ENCODE measurements around the genes OR6B2 and DUSP28.

- PRO-cap = no peak
Measured at GRCh38 chr2:239296095-239297060, 104.4 kb downstream of the HDAC4 start.

GRCh38 chr2:239302986-239303590 lies 97.7 kb downstream of the HDAC4 start:
- PRO-cap = no peak

DNA sequence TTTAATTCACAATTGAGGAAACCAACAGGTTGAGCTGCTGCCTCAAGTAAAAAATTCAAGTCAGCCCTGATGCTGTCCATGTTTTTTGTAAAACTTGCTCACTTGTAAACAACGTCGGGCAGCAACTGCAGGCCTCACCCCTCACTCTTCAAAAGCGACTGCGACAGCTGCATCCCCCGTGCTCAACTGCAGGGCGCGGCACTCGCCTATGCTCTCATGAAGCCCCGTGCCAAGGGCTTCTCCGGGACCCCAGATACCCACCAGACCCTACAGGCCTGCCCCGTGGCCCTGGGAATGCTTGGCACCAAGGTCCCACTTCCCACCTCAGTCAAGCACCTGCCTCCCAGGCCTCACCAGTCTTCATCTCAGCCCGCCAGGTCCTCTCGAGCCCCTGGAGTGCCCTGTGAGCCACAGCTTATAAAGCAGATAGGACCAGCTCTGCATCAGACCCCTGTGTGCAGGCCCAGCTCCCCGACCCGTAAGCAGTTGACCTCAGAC lies 97.2 kb downstream of the HDAC4 start:
- PRO-cap = no peak

DNA sequence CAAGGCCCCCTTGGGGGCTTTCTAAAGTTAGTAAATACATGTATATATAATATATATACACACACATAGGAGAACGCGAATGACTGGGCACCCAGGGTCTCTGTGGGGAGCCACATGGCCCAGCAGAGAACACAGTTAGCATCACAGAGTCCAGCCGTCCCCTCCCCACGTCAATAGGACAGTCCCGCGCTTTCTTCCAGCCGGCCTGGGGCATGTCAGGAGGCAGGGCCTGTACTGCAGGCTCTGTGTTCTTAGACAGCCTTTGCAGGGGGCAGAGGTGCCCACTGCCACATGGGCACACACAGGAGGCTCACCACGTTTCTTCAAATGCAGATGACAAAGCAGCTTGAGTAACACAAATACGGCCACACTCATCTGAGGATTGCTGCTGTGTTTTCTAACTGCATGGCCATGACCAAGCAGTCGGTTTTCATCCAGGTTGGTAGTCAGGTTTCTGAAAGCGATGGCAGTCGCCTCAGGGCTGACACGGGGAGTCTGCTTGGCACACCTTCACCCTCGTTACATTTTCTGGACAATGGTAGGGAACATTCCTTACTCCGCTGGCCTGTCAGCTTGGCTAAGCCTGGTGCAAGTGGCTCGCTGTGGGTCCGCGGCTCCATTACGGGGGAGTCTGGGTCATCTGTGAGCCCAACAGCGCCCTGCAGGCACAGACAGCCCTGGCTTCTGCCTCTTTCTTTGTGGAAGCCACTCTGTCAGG lies 95.8 kb downstream of the HDAC4 start:
- PRO-cap = no peak

- PRO-cap = no peak
Measured at GRCh38 chr2:239316949-239317829, 83.6 kb downstream of the HDAC4 start.

DNA sequence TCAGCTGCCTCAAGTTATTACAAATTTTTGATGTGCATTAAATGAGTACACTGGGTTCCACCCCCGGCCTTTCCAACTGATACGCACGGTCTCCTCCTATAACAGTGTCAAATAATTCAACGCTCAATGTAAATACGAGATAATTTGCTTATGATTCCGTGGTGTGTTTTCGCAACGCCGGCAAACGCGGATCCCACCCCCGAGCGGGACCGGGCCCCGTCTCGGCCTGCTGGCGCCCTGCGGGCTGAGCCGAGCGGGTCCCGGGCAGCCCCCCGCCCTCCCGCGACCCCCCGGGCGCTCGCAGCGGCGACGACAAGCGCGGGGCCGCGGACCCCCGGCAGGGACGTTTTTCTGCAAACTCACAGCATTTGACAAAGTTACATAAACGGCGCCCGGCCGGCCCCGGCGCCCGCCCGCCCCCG lies 882 bp downstream of the HDAC4 start:
- PRO-cap = bidirectional peak, plus-strand start at position 183 of the sequence, minus-strand start at position 106 of the sequence

DNA sequence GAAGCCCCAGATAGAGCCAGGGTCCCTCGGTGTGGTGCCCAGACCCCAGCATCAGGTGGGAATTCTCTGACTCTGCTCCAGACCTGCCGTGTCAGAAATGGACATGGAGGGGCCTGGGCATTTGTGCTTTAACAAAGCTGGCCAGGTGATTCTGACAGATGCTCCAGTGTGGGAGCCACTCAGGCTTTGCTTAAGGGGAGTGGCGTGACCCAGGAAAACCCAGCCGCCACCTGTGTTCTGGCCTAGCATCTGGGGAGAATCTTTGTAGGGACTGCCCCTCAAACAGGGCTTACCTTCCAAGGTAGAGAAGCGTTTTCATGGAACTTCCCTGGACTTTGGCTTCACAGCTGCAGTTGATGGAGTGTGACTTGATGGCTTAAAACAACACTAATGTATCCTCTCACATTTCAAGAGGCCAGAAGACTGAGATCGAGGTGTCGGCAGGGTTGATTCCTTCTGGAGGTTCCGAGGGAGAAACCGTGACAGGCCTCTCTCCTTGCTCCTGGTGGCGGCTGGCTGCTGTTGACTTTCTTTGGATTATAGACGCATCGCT lies 57.0 kb upstream of the HDAC4 start:
- PRO-cap = no peak

DNA sequence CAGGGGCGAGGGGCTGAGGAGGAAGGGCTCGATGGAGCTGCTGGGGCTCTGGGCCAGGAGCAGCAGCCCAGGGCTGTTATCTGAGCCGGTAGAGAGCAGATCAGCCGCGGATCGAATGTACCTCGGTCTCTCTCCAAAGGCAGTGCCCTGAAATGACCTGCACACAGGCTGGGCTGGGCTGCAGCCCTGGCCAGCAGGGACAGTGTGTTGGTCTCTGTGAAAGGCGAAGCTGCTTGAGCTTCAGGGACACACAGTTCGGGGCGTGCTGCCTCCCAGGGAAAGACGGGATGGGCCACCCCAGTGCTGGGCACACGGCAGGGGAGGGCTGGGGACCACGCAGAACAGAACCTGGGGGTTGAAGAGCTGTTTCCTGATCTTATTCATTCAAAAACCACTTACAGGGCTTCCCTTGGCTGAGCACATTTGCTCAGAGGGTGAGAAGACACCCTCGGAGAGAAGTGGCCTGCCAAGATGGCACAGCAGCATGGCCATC lies 290.5 kb upstream of the HDAC4 start:
- PRO-cap = no peak

- PRO-cap = no peak
Measured at GRCh38 chr2:240030319-240030865, at the start of gene OR6B2. Gene OR6B2, minus strand, starts transcription at chr2:240030429.

- PRO-cap = no peak
Measured at GRCh38 chr2:240453930-240454953, 18.8 kb downstream of the GPC1 start.

DNA sequence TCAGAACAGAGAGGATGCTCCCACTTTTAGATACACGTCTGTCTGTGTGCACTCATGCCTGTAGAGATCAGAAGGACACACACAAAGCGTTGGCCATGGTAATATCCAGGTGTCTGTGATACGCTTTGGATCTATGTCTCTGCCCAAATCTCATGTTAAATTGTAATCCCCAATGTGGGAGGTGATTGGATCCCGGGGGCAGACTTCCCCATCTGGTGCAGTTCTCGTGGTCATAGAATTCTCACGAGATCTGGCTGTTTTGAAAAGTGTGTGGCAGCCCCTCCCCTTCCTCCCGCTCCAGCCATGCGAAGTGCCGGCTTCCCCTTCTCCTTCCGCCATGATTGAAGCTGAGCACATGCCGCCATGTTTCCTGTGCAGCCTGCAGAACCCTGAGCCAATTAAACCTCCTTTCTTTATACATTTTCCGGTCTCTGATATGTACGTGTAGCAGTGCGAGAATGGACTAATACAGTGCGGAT lies 42.4 kb downstream of the GPC1 start:
- PRO-cap = bidirectional peak, plus-strand start at position 328 of the sequence, minus-strand start at position 162 of the sequence

- PRO-cap = no peak
Measured at GRCh38 chr2:240497433-240498307, 60.1 kb downstream of the ANKMY1 start.

- PRO-cap = bidirectional peak, plus-strand start at chr2:240560187, minus-strand start at chr2:240559878; bidirectional peak, plus-strand start at chr2:240560357, minus-strand start at chr2:240560242; bidirectional peak, plus-strand start at chr2:240561287, minus-strand start at chr2:240561040
Measured at GRCh38 chr2:240560061-240561140, at the start of gene DUSP28. Gene DUSP28, plus strand, starts transcription at chr2:240560357.

DNA sequence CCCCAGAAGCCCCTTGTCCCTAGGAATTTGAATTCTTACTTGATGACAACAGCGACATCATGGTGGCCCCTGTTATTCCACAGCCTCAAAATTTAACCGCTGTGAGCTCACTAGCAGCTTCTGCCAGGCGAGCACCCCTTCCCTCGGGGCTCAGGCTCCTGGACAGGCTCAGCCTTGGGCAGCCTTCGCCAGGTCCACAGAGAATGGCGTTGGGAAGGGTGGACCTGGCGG lies 914 bp upstream of the RNPEPL1 start:
- PRO-cap = no peak

DNA sequence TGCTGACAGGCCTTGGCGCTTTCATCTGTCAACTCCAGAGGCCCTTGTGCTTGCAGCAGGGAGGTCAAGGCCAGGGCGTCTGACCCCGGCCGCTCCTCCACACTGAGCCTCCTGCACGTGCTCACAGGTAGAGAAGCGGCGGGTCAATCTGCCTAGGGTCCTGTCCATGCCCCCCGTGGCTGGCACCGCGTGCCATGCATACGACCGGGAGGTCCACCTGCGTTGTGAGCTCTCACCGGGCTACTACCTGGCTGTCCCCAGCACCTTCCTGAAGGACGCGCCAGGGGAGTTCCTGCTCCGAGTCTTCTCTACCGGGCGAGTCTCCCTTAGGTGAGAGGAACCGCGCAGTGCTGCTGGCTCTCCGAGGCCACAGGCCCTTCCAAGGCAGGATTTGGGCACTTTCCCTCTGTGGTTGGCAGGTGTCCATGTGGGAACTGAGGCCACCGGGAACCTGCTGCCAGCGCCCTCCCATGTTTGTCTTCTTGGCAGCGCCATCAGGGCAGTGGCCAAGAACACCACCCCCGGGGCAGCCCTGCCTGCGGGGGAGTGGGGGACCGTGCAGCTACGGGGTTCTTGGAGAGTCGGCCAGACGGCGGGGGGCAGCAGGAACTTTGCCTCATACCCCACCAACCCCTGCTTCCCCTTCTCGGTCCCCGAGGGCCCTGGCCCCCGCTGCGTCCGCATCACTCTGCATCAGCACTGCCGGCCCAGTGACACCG lies 9.8 kb downstream of the CAPN10 start:
- PRO-cap = no peak

DNA sequence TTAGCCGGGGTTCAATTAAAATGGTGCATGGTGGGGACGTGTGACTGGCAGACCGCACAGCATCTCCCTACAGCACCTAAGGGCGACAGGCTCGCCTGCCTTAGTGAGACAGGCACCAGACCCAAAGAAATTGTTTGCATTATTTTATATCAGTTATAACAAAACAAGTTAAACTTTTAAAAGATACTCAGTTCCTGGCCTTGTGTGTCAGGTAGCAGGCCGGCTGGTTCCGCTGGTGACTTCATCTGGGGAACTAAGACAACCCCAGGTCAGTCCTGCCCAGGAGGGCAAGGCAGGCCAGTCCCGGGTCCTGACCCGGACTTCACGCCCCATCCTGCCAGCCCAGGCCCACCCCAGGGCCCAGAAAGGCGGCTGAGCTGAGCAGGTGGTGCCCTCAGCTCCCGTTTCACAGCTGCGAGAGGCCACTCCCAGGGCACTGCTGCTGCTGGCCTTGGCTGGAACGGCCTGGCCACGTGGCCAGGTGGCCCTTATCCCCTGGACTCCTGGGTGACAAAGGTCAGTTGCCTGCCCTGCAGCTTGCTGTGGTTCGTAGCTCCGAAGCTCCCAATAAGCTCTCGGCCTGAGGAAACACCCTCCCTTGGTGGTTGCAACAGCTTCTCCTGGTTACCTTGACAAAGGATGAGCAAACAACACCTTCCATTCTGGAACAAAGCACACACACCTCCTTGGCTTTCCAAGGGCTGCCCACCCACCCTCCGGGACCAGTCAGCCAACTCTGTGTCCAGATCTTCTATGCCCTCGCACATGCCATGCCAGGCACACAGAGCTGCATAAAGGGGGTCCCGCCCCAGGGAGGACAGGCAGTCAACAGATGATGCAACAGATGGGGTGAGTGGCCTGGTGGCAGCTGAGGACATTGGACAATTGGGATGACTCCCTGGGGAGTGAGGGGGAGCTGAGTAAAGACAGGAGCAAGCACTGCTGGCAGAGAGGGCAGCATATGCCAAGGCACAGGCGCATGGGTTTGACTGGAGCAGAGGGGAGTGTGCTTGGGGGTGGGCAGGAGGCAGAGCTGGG lies 11.3 kb upstream of the AGXT start:
- PRO-cap = no peak

DNA sequence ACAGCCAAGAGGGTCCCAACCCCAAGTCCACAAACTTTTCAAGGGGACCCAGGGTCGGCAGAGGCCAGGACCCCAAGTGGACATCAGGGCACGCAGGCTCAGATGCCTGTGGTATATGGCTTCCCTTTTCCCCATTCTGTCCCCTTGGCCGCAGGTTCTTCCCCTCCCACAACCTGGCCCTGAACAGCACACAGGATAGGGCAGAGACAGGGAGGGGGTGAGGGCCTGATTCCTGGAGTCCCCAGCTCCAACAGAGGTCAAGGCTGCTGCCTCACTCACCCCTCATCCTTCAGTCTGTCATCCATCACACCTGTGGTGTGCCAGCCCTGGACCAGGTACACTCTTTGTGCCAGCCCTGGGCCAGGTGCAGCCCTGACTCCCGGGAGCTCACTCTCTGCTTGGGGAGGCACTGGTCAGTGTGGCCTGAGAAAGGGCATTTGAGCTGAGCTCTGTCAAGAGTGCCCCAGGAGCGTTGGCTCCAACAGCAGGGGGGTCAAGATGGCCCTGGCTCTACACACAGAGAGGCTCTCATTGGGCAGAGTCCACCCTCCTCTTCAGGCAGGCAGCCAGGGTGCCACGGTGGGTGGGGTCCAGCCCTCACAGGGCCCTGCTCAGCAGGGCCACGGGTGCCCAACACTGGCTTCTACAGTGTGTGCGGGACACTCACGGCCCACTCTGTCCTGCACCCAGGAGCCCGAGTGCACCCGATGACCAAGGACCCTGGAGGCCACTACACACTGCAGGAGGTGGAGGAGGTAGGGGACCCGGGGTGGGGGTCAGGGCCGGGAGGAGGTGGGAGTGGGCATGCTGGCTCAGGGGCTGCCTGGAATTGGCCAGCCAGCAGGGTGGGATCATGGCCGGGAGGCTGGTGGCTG lies 1.6 kb downstream of the AGXT start:
- PRO-cap = no peak

- PRO-cap = no peak
Measured at GRCh38 chr2:240876230-240877506, 8.0 kb downstream of the AGXT start.

- PRO-cap = no peak
Measured at GRCh38 chr2:240880199-240880490, 11.5 kb downstream of the AGXT start.

DNA sequence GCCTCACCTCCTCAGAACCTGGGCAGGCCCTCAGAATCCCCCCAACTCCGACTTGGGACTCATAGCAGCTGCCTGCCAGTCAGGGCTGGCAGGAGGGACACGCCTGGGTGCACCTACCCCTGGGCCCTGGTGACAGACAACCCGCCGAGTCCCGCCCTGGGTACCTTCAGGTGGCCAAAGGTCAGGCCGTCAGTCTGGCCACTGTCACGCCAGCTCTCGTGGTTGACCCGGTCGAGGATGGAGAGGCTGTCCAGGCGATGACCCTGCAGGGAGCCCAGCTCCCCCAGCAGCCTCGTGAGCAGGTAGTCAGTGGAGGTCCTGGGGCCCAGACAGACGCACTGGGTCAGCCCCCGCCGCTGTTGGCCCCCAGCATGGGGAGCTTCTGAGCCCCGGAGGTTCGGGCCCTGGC lies 6.1 kb downstream of the MAB21L4 start:
- PRO-cap = no peak